Myometrial cell (primary cell): ENCODE measurements around a stretch of chr22.

DNA sequence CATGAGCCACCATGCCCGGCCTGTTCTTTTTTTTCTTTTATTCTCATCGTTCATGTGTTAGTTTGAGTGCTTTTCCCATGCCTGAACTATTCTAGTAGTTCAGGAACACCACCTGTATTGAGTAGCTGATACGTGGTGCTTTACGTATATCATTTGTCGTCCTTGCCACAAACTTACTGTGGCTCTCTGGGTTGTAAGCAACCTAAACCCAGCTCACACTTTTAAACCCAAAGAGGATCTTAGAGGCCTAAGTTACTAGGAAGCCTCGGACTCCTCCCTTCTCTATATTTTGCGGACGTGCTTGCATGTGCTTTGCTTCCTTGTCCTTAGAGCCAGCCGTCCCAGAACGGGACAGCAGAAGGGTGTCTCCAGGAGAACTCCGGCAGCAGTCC is 33.6 kb downstream of the TNRC6B start:
- RAMPAGE, long total RNA, result no peak

GRCh38 chr22:40276931-40277171 is 69.4 kb upstream of the ADSL start:
- RAMPAGE, long total RNA, result no peak

- RAMPAGE, long total RNA, result no peak
Measured at GRCh38 chr22:40323056-40323408, 23.3 kb upstream of the ADSL start.

GRCh38 chr22:40325183-40325735 is 21.0 kb upstream of the ADSL start:
- RAMPAGE, long total RNA, result no peak

GRCh38 chr22:40416324-40416809 is 46.0 kb downstream of the SGSM3 start:
- RAMPAGE, long total RNA, result no peak

DNA sequence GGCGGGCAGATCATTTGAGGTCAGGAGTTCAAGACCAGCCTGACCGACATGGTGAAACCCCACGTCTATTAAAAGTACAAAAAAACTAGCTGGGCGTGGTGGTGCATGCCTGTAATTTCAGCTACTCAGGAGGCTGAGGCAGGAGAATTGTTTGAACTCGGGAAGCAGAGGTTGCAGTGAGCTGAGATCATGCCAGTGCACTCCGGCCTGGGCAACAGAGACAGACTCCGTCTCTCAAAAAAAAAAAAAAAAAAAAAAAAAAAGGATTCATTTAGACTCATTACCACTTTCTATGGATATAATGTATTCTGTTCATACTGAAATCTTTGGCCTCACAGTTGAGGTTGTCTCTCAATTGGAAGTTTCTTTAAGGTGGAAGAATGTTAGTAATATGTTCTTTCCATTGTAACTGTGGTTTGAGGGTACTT is 128.2 kb downstream of the MRTFA start:
- RAMPAGE, long total RNA, result no peak

GRCh38 chr22:40533006-40534236 is 103.1 kb downstream of the MRTFA start:
- RAMPAGE, long total RNA, result no peak

DNA sequence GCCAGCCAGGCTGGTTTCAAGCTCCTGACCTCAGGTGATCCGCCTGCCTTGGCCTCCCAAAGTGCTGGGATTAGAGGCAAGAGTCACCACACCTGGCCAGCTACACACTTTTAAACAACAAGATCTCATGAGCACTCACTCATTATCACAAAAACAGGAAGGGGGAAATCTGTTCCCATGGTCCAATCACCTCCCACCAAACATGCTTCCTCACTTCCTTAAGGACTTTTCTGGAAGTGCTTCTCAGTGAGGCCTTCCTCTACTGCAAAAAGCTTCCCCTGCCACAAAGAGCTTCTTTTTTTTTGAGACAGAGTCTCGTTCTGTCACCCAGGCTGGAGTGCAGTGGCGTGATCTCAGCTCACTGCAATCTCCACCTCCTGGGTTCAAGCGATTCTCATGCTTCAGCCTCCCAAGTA is 3.1 kb upstream of the MCHR1 start:
- RAMPAGE, long total RNA, result no peak

GRCh38 chr22:40732547-40733139 is 53.4 kb downstream of the MCHR1 start:
- RAMPAGE, long total RNA, result no peak

GRCh38 chr22:41098765-41099294 is 6.4 kb downstream of the EP300 start:
- RAMPAGE, long total RNA, result no peak

- RAMPAGE, long total RNA, result no peak
Measured at GRCh38 chr22:41117165-41118078, 25.0 kb downstream of the EP300 start.

DNA sequence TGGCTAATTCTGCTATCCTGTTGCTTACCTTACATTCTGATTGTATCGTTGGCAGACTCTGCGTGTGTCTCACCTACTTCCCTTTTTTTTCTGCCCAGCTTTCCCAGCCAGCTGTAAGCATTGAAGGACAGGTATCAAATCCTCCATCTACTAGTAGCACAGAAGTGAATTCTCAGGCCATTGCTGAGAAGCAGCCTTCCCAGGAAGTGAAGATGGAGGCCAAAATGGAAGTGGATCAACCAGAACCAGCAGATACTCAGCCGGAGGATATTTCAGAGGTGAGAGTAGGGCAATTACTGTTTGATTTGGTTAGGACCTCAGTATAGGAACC is 53.4 kb upstream of the L3MBTL2 start:
- RAMPAGE, long total RNA, result no peak

GRCh38 chr22:41242734-41243328 is 2.1 kb upstream of the CHADL start:
- RAMPAGE, long total RNA, result no peak

DNA sequence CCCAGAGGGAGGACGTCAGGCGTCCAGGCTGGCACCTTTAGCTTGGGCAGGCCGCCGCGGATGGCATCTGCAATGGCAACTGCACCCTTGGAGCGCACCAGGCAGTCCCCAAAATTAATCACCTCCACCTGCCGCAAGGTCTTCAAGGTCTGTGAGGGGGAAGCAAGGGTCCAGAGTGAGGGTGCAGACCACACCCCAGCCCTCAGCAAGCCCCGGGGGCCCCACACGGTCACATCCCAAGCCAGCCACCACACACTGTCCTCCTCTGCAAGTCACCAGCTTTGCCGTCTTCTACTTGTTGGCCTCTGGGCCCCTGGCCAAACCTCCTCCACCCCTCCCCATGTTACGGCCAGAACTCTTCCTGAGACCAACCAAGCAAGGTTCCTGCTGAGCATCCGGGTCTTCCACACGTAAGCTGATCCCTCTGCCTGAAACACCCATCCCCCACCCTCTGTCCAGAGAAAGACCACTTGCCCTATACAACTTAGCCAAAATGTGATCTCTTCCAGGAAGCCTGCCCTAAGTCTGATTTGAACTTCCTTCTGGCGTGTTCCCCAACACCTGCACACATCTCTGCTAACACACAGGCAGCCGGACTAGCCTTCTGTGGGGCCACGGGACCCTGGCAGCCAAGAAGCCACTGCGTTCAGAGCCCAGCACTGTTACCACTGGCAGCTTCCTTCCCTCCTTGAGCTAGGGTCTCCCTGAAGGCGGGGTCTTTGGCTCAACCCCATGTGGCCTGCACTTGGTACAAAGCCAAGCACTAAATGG is 16.1 kb upstream of the CHADL start:
- RAMPAGE, long total RNA, result no peak

DNA sequence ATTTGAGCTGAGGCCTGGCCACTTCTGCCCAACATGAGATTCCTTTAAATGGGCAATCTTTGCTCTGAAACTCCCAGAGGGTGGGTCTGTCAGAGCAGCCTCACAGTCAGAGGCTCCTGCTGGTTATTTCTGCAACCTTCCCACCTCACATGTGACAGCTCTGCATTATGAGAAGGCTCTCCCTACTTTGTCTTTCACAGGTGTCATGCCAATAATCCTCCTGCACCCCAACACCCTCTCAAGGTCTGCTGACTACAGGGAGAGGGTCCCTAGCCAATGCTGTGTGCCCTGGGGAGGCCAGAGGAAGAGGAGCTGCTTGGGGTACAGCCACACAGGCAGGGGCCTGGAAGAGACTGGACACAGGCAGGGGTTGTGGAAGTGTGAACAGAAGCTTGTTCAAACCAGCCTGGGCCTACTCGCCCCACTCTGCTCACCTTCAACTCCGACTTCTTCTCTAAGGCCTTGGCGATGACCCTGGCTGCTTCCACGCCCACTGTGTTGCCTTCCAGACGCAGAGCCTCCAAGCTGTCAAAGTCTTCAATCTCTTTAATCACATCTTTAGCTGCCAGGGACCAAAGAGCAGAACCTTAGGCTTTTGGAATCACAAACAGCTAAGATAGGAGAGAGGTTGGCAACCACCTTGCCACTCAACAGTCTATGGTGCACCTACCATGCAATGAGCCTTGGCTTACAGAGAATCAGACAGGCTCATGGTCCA is 11.7 kb downstream of the RANGAP1 start:
- RAMPAGE, long total RNA, result no peak

GRCh38 chr22:41434396-41435607 is 11.8 kb downstream of the TOB2 start:
- RAMPAGE, long total RNA, result no peak

DNA sequence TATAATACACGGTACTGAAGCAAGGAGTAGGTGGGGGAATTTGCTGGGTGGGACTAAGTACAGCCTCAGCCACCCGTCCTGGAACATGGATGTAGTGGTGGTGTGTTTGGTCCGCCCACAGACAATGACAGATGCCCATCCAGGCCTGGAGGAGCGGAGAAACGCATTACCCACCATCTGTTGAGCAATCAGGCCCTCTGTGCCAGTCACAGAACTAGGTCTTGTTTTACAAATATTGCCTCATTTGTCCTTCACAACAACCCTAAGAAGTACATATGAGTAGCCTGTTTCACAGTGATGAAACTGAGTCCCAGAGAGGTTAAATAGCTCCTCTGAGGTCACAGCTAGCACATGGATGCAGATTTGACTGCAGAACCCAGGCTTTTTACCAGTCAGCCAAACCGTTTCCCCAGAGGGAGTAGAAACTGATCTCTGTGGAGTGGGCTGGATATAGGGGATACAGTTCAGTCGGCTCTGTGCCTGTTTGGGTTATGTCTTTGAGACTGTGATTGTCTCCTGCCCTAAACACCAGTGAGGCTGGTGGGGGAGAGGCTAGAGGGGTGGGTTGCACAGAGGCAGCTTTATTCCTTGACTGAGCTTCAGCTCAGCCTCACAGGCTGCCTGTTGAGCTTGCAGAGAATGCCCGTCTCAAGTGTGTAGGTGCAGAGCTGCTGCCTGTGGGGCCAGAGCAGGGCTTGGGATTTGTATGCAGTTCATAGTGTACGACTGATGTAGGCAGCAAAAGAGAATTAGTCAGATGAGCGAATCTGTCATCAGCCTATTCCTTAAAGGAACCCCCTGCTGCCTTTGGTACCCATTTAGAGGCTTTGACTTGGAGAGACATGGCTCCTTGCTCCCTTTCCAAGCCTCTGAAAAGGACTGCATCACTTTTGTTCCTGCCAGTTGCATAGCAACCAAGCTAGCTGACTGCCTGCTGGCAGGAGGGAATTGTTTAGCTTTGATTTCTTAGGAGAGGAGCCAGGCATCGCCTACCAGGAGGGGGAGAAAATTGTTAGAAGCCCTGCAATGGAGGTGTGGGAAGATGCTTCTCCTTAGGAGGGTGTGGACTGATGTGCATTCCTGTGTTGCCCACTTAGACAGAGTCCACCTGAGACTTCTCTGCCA is 10.6 kb downstream of the ACO2 start:
- RAMPAGE, long total RNA, result no peak

DNA sequence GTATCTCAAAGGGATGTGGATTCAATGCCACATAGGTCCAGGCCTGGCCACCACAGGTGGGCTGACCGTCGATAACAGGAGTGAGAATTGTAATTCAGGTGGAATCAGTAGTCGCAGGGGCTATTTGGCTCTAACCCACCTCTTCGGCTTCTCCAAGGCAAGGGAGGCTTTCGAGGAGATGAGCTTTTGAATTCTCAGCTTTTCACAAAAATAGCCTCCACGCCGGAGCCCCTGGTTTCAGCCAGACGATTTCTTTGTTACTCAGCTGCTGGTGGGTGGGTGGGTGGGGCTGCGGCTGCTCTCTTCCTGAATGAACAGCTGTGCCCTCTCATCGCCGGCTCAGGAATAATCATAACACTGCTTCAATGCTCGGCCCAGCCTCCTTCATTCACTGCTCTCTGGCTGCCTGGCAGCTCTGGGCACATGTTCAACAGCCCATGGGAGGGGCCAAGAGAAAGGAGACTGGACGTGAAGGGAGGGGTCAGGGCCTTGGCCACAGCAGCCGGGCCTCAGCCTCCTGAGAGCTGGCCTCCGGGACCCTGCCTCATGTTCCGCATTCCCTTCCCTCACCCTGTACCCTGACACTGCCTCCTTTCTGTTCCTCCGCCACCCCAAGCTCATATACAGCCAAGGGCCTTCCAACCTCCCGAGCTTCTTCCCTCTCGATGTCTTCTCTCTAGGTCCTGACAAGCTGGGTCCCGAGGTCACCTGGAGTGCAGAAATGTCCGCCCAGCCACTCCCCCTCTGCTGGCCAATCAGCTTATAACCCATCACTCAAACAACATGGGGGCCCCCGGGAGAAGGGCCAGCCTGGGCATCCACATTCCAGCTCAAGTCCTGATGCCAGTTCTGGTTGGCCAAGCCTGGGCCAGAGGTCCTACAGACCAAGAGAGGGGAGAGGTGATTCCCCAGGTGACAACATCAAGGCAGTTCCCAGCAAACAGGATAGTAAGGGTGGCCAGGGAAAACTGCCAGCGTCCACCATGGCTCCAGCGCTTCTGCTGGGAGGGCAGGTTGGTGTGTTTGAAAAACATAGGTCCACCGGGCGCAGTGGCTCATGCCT is 3.3 kb upstream of the CSDC2 start:
- RAMPAGE, long total RNA, result no peak

GRCh38 chr22:41597866-41598428 is 8.3 kb upstream of the PMM1 start:
- RAMPAGE, long total RNA, result no peak

GRCh38 chr22:41782255-41782651 is 18.2 kb upstream of the CCDC134 start:
- RAMPAGE, long total RNA, result no peak